Glomerular endothelial cell (primary cell): ENCODE data around the genes GNGT1 and PON1.

GRCh38 chr7:93575477-93575845, 937 bp upstream of the CALCR start:
- RAMPAGE, long total RNA, result no peak

GRCh38 chr7:93906361-93906640, at the start of gene GNGT1:
Gene GNGT1 (plus strand): TSS chr7:93906567.
- RAMPAGE, long total RNA, result no peak

GRCh38 chr7:94052491-94052831, 48.3 kb upstream of the BET1 start:
- RAMPAGE, long total RNA, result no peak

DNA sequence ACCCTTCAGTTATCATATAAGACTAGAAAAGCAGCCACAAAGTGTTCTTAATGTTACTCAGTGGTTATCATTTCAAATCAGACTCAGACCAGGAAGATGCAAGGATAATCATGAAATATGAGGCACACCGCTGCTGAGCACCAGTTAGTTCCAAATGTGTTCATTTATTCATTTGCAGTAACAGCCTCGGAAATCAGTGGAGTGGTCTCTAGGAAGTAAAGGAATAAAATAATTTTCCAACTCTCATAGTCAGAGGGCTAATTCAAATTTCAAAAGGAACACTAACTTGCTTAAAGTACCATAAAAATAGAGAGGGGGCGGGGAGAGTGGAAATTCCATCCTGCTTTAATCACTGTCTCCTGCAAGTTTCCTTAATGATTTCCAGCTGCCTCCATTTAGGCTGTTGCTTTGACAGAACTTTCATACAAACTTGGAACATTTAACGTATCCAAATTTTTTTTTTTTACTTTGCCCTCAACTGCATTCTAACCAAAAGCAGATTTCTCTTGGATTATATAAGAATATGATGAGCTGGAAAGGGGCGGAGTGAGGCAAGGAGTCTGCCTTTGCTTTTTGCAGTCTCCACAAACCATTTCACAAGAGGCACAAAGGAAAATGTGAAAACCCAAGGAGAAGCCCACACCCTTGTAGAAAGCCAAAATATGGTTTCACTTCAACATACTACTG, 46.7 kb upstream of the COL1A2 start:
- RAMPAGE, long total RNA, result no peak

GRCh38 chr7:94389774-94390488, 4.8 kb upstream of the COL1A2 start:
- RAMPAGE, long total RNA, result no peak

GRCh38 chr7:94424065-94424551, 29.4 kb downstream of the COL1A2 start:
- RAMPAGE, long total RNA, result no peak

DNA sequence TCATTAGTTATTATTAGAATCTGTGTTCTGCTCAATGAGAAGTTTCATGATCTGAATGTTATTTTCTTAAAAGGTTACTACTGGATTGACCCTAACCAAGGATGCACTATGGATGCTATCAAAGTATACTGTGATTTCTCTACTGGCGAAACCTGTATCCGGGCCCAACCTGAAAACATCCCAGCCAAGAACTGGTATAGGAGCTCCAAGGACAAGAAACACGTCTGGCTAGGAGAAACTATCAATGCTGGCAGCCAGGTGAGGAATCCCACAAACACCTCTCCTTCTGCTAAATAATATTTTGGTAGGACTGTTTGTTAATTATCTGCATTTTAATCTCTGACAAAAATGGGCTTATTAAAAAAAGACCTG, 33.5 kb downstream of the COL1A2 start:
- RAMPAGE, long total RNA, result no peak

DNA sequence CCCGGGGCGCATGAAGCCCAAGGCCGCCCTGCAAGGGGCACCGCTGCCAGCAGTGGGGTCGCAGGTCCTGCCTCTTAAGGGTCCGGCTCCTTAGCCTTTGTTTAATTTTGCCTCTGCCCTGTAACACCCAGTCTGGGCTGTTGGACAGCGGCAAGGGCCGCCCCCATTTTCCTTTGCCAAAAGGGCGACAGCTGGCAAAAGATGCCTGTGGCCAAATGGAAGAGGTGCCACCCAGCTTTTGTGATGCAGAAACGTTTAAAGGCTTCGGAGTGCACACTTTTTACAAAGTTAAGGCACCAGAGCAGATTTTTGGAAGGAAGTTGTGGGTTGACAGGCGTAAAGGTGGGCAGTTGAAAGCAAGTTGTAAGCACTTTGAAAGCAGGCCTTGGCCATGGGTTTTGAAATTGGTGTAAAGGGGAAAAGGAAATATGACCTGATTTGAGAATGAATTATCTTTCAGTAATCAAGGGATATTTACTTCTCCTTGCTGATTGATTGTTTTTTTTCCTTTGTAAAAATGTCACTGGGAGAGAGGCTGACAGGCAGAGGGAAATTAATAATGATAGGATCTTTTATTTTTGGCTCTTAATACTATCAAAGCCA, 1.1 kb downstream of the CASD1 start:
- RAMPAGE, long total RNA, result no peak

- RAMPAGE, long total RNA, result no peak
These were observed 2.2 kb downstream of the CASD1 start for GRCh38 chr7:94511781-94512337.

DNA sequence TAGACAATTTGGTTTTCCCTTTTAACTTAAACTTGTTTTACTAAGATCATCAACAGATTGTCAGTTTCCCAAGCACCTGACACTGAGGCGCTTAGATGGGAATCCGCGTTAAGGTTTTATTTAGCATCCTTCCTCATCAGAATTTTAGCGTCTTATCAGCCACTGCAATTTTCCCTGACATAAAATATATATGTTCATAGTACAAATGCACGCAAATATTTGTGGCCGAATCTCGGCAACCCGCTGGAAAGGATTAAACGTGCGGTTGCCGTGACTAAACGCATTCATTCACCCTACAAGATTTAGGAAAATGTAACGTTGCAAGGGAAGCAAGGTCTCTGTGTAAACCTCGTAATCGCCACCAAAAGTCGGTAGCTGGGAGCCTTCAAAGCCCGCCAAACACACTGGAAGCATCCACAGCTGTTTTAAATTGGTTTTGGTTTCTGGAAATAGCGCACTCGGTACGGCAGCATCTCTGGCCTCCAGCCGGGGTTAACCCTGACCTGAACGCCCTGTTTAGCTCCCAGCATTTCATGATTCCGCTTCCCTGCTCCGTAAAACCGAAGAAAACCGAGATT, 986 bp downstream of the SGCE start:
- RAMPAGE, long total RNA, result no peak

GRCh38 chr7:94906954-94907381, 426 bp upstream of the PPP1R9A start:
- RAMPAGE, long total RNA, result no peak

DNA sequence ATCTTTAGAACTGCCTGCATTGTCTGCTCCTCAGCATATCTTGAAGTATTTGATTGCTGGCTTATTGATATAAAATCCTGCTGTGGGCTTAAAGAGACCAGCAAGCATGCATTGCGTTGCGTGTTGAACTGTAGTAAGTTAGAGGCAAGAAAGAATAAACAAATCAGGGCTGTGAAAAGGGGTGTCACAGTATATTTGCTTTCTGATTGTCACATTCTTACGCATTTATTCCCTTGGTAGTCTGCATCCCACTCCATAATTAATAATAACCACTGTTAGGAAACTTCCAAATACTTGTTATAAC, 1.5 kb downstream of the PPP1R9A start:
- RAMPAGE, long total RNA, result no peak

DNA sequence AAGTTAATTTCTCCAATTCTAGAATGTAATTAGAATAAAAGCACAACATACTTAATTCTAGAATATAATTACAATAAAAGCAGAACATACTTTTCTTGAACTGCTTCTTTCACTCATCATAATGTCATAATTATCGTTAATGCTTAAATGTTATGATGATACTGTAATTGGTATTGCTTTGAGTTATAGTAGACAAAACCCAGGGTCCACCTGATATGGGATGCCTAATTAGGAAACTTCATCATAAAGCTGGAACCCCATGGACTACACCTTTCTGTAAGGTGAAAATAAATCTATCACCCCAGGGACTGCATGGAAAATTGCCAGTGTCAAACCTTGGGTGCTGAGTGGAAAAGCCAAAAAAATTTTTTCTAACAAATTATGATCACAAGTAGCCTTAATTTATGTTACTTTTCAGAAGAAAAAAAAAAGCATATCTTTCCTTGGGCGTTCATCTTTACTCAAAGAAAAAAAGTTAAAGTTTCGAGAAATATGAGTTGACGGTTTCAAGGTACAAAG, 117.6 kb downstream of the PON1 start:
- RAMPAGE, long total RNA, result no peak

GRCh38 chr7:95324260-95324963, at the start of gene PON1:
Gene PON1 (minus strand): TSS chr7:95324532.
- RAMPAGE, long total RNA, result no peak

DNA sequence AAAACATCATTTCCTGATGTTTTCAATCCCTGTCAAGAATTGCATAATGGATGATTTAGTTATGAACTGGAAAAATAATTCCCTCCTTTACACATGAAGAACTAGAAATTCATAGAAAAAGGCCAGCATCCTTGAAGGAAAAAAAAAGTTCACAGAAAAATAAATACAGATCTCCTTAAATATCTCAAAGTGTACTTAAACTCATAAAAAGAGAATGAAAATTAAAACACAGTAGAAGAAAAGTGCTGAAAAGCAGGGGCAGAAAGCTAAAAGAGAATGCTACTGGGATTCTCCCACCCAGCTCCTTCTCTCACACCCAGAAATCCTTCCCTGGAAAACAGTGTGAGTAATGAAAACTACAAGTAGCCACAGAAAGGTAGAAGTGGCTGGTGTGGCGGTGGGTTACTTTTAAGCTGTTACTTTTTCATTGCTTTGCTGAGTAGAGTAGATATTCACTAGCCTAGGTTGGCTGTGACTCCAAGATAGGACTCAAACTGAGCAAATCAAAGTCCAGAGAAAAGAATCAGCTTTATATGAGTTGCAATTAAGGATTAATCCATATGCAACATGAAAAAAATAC, 5.4 kb upstream of the PON3 start:
- RAMPAGE, long total RNA, result no peak

DNA sequence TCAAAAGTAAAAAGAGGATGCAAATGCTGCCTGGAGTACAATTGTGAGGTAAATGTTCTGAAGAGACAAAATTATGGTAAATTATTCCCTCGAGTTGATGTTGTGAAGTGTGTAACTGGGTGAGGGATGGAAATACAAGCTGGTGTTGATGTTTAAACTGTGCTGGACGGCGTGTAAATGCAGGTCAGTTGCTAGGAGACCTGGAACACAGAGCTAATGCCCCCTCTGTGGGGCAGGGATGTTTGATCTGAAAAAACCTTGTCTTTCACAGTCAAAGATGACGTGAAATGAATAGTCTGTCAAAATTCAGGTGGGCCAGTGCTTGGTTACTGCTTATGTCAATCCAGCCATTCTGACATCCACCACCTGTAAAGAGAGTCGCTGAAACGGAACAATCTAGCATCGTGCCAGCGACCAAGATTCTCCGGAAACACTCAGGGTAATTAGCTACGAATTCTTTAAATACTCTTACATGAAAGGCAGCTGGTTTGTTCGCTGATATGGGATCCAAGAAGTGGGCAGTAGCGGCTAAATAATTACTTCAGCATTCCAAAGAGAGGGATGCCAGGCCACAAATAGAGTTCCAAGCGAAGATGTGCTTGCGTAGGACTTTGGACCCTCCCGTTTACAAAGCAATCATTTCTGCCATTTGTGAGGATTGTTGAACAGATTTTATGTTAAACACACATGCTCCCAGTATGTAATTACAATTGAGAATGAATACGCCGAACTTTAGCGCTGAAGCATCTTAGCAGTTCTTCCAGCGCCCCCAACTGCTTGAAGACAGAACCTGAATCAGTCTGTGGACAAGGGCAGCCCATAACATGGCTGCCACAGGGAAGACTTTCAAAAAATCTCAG, 7.4 kb upstream of the ASB4 start:
- RAMPAGE, long total RNA, result no peak

DNA sequence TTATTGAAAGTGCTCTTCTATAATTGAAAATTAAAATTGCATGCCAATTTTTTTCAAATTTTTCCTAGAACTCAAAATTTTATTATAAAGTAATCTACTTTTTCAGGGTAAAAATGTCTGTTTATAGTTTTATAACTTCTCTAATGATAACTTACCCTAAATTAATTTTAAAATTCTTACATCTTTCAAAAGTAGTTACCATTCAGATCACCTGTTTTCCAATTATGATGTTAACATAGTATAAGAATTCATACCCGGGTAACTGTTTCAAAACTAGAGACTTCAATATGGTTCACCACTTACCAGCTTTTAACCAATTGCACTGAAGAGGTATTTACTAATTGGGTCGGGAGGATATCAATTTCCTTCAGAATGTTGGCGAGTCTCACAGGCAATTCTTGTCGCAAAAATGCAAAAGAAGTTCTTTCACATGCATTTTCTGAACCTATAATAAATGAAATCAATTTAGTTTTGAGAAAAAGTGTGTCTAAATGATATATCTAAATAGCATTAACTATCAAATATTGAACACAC, 1.5 kb downstream of the PDK4 start:
- RAMPAGE, long total RNA, result no peak

DNA sequence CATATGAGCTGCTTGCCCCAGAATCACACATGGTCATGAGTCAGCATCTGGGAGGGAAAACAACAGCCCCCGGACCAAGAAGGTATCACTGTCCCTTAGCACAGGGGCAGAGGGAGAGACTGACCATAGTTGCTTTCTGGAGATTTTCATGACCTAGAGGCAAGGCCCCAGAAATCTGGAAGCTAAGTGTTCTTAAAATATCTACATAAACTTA, 86.7 kb upstream of the PDK4 start:
- RAMPAGE, long total RNA, result no peak

DNA sequence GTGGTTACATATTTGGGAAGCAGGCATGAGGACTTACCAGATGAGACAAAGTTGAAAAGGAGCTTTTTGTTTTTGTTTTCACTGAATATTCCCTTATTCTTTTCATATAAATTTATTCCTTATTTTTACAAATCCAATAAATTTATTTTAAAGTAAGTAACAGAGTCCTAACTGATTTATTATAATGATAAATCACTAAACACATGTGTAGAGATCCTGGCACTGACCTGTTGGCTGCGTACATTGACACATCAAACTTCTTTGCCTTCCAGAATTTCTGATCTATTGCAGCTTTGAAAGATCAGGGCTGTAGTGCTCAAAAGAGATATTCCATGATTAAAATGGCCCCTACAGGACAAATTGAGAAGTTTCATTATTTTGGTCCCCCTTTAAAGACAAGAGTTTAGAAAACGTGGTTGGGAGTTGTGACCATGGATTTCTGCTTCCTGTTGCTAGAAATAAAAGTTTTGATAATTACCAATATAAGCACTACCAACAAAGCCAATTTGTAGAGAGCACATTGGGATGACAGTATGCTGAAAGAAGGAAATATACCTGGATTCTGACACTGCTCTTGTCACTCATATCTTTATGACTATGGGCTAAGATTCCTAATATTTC, 87.7 kb upstream of the PDK4 start:
- RAMPAGE, long total RNA, result no peak

- RAMPAGE, long total RNA, result no peak
These were observed 100.3 kb downstream of the SLC25A13 start for GRCh38 chr7:96221550-96222091.